Skin of body (tissue), 2 donors: ENCODE measurements around the gene LCA5.

DNA sequence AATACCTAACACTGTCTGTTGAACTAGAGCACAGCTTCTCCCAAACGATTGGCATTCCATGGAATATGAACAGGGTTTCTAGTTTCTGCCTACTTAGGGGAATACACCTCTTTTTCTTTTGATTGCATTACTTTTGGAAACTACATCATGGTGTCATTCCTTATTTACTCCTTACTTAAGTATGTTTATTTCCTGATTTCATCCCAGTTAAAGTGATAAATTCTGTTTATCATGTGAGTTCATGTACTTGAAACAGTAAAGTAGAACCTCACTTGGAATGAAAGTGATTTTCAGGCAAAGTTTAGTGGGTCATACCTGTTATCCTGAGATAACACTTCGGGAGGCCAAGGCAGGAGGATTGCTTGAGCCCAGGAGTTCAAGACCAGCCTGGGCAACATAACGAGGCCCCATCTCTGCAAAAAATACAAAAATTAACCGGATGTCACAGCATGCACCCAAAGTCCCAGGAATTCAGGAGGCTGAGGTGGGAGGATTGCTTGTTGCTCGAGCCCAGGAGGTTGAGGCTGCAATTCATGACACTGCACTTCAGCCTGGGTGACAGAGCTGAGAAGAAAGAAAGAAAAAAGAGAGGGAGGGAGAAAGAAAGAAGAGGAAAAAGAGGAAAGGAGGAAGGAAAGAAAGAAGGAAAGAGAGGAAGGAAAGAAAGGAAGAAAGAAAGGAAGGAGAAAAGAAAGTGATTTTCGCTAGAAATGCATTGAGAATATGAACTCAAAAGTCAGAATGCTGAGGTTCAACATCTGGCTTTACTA is 6.4 kb downstream of the SENP6 start:
- RAMPAGE, long total RNA: no peak

DNA sequence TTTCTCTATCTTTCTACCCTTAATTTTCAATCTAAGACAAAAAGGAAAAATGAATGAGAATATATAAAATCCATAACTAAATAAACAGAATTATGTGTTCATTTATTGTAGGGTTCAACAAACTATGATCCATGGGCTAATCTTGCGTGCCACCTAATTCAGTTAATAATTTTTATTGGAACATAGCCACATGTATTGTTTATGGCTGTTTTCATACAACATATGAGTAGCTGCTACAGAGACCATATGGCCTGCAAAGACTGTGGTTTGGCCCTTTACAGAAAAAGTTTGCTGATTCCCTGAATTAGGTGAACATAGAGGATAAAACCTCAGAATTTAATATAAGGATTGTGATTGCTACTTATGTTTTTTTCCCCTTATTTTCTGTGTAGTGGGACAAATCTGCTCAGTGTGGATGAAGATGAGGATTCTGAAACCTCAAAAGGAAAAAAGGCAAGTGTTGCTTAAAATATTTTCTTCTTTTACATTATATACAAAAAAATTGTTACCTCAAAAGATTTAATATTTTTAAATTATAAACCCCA is 21.9 kb downstream of the SENP6 start:
- RAMPAGE, long total RNA: no peak

DNA sequence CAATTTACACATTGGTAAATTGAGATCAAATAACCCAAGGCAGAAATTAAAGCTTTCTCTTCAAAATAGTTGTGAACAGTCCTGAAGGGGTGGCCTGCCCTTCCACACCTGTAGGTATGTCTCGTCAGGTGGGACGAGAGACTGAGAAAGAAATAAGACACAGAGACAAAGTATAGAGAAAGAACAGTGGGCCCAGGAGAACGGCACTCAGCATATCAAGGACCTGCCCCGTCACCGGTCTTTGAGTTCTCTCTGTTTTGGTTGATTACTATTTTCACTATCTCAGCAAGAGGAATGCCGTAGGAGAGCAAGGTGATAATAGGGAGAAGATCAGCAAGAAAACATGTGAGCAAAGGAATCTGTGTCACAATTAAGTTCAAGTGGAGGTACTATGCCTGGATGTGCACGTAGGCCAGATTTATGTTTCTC is 45.0 kb upstream of the MYO6 start:
- RAMPAGE, long total RNA: no peak

DNA sequence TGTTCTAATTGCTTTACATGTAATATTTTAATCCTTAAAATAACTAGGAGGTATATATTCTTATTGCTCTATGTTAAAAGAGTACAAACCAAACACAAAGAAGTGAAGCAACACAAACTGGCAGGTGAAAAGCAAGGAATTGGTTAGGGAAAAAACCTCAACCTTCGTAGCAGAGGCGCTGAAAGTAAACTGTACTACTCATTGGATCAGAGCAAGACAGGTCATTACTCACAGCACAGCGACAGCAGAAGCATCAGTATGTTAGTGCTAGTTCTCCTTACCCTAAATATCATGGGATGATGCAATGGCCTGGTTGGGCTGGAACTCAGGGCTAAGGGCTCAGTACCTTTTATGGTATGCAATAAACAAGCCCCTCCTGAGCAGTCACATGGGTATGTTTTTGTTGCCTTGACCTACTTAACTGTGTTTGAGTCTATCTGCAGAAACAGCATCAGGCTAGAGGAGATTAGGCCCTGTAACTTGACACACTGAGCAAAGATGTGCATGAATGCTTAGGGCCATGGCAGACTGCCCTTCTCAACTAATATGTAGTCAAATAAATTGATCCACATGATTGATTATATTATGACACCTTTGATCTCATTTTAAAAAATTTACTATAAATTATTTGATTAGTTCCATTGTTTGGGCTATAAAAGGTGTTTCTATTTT is 369.4 kb upstream of the IMPG1 start:
- RAMPAGE, long total RNA: no peak

DNA sequence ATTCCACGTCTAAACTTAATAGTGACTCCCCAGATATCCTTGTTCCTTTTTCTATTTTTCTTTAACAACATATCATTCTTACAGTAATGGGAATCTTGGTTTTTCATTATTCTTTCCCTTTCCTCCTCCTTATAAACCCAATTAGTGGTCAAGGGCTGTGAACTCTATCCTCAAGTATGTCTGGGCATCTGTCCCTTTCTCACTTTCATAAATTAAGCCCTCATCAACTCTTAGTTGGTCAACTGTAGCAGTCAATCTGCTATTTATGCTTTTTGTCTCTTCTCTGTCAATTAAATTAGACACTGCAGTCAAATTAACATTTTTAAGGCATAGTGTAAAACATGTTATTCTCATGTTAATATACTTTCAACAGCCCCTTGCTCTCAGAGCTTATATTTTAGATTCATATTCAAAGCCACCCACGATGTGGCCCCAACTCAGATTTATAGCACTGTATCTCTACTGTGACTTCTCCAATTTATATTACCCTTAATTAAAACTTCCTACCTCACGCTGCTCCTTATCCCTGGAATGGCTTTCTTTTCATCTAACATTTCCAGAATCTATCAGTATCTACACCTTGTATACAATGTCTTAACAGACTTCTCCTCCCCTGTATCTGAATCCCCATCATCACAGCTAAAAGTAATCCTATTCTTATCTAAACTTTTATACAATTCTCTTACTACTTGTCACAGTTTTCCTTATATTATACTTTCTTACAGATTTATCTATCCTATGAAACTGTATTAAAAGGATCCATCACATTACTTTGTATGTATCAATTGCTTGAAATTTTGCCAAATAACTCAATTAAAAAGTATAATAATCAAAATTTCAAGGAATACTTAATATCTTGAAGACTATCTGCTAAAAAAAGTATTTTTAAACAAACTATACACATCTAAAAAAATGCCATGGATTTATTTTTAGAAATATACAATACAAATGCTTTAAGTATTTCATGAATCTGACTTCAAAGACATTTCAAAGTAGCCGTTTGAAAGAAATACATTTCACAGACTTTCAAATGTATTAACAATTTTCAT is 89.1 kb downstream of the IRAK1BP1 start:
- RAMPAGE, long total RNA: no peak

DNA sequence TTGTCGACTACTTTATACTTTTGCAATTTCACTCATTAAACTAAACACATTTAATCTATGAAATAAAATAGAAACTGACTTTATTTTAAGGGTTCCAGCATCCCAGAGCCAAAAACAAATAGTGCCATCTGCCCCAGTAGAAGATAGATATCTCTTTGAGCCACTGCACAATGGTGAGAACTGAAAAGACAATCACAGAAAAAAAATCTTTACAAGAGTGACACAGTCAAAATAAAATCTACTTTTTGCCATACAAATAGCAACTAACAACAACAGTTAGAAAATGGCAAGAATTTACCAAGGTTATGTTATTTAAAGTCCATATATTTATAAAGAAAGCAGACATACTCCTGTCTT is 52.6 kb downstream of the PHIP start:
- RAMPAGE, long total RNA: no peak

DNA sequence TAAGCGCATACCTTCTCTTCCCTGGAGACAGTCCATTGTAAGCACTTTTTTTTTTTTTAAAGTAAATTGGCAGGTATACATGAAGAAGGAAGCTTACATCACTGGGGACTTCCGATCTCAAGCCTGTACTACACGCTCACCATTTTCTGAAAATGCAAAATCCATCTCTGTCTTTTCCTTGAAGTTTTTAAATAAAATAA is 92.9 kb upstream of the PHIP start:
- RAMPAGE, long total RNA: no peak

- RAMPAGE, long total RNA: start-site peak on the minus strand at chr6:79234621-79234682, 4,691 and 564 reads in 2 replicates
Measured at GRCh38 chr6:79234325-79235145, 156.5 kb upstream of the PHIP start.

DNA sequence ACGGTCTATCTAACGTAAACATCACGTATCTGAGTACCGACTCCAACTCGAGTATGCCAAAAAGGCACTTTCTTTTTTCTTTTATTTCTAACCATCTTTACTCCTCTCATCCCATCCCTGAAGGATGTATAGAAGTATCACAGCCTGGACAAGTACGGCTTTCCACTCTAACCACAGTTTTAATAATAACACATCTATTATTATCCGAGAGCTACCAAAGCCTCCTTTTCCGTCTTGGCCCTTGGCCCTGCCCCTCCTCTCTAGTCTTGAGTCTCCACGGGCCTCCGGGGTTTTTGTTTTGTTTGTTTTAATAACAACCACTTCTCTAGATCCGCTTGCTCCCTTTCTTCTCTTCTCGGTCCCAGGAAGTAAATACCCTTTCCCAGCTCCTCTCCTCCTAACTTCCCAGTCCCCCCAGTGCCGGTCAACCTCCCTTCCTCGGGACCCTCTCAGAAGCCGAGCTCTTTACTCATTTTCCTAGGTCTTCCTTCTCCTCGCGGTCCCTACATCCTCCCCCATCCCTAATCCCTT is 666 bp downstream of the LCA5 start:
- RAMPAGE, long total RNA: no peak

- RAMPAGE, long total RNA: no peak
Measured at GRCh38 chr6:79537030-79537750, at the start of gene LCA5. TSS of gene LCA5 (minus strand) at chr6:79537430.

DNA sequence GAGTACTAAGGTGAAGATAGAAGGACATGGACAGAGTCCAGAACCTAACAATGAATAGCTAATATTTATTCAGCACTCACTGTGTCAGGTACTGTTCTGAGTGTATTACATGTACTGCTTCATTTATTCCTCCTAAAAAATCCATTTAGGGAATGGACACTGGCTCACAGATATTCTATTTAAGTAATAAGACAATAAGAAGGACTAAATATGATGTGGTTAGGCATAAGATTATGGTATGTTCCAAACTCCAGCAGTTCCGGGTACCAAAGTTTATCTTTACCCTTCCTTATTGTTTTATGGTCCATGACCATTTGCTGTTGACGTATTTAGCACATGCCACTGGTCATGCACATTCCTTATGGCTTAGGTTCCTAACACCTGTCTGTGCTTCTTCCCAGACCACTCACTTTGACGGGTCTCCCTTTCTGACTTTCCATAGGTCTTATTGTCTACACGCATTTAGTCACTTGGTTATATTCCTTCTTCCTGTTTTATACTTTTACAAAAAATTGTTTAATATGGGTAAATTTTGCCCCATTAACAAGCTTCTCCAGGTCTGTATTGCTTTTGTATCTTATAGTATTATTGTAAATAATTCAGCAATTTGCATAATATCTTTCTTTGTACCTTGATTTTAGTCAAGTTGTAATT is 20.5 kb downstream of the BCKDHB start:
- RAMPAGE, long total RNA: no peak

GRCh38 chr6:80390630-80391200 is 284.2 kb downstream of the BCKDHB start:
- RAMPAGE, long total RNA: no peak

DNA sequence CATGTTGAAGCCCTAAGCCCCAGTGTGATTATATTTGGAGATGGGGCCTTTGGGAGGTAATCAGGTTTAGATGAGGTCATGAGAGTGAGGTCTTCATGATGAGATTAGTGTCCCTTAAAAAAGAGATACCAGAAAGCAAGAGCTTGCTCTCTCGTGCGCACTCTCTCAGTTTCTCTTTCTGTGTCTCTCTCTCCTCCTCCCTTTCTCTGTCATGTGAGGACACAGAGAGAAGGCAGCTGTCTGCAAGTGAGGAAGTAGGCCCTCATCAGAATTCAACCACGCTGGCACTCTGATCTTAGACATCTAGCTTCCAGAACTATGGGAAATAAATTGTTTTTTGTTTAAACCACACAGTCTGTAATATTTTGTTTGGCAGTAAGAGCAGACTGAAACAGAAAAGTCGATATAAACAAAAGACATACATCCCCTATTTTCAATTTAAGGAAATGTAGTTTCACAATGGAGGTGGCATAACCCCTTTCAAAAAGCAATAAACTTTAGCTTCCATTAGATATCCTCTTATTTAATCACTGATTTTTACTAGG is 180.5 kb downstream of the IBTK start:
- RAMPAGE, long total RNA: no peak

DNA sequence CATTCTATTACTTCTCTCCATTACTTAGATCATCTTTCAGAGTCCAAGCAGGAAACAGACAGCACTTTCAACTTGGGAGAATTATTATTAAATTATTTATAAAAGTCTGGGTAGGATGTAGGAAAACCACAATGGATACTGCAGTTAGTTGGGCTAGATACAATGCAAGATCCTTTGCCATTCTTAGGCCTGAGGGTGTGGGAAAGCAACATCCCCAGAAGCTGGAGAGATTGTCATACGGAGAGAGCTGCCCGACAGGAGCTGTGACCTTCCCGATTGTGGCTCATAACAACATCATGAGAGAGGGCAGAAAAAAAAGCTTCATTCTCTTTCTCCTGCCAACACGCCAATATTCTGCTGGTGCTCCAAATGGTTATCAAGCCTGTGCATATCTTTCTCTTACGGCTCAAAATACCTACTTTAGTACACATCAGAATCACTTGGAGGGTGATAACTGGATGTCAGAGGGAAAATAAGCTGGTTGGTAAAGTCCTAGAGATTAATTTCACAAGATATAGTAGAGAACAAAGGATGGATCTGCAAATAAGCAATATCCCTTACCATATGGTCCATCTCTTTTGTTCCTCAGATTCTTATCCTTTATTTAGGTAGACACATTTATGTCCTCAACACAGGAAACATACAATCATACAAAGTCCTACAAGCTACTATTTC is 81.0 kb downstream of the IBTK start:
- RAMPAGE, long total RNA: no peak

DNA sequence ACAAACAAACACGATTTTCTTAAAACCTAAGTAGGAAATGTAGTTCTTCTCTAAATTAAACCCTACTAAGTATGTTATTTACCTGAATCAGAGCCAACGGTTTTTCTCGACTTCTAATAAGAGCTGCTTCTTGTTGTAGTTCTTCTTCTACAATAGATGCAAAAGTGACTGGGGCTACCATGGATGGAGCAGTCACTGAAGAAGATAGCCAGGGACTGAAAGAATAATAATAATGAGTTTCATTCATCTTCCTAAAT is 75.3 kb downstream of the IBTK start:
- RAMPAGE, long total RNA: no peak

- RAMPAGE, long total RNA: no peak
Measured at GRCh38 chr6:82223781-82224474, 23.6 kb downstream of the IBTK start.

DNA sequence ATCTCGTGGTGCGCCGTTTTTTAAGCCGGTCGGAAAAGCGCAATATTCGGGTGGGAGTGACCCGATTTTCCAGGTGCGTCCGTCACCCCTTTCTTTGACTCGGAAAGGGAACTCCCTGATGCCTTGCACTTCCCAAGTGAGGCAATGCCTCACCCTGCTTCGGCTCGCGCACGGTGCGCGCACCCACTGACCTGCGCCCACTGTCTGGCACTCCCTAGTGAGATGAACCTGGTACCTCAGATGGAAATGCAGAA is 31.4 kb downstream of the TPBG start:
- RAMPAGE, long total RNA: no peak

GRCh38 chr6:82711442-82711963 is 347.9 kb downstream of the TPBG start:
- RAMPAGE, long total RNA: no peak

DNA sequence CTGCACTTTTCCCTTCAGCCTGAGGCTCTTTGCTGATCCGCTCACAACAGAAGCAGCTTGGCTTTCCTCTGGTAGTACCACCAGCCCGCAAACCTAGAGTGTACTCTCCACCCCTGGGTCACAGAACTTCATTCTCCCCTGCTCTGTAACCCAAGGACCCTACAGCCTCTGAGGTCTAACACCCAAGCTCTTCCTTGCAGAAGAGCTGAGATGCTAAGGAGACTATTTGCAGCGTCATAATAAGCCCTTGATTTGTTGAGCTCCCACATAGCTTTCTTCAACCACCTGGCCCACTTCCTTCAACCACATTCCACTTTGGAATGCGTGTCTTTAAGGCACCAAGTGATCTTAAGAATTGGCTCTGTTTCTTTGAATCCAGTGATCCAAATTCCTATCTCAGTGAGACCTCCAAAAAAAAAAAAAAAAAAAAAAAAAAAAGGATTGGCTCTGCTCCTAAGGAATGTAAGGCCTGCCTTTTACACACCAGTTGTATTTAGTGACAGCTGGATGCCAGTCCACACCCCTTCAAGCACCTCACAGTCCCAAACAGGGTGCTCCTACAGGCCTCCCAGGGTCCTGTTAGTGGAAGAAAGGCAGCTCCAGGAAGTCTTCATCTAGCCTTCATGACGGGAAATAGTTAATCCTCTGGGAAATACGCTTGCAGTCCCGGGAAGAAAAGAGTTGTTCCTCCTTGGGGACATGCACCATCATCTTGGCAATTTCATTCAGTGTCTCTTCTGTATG is 106.2 kb downstream of the UBE3D start:
- RAMPAGE, long total RNA: no peak

GRCh38 chr6:83221672-83221989 is 28.5 kb downstream of the RWDD2A start:
- RAMPAGE, long total RNA: no peak